Gallbladder (tissue), 1 donor: ENCODE measurements around a stretch of chr2.

- PRO-cap, result no peak
Observed at GRCh38 chr2:172426760-172427078, 667 bp upstream of the ITGA6 start.

GRCh38 chr2:172492084-172492400, 63.8 kb upstream of the PDK1 start:
- PRO-cap, result no peak

GRCh38 chr2:173044018-173044535, 31.6 kb upstream of the MAP3K20 start:
- PRO-cap, result no peak

DNA sequence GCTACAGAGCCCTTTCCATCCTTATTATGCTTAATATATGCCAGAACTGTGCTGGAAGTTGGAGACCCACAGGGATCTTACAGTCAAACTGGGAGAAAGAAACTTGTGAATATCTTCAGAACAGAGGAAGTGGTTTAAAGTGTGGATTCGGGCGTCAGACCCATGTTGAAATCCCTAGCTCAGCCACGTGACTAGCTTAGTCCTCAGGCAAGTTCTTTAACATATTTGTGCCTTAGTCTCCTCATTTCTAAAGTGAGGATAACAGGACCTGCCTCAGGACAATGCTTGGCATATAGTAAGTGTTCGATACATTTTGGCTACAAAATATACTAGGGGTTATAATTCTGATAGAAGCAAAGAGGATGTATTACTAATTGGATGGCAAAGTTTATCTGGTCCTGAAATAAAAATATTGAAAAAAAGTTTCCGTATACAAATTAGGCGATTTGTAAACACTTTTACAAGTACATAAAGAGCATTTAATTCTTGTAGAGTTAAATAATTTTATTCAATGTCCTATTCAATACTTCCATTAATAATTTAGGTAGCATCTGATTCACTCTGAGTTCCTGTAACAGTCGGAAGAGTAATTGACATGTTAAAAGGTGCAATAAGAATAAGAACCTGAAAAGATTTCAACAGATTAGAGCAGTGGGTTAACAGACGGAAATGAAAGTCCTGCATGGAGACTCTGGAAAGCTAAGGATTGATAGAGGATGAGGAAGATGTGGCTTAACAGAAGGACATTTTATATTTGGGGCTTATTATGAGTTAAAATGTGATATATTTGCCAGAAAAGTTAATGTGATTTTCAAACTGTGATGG, 59.3 kb downstream of the MAP3K20 start:
- PRO-cap, result no peak

DNA sequence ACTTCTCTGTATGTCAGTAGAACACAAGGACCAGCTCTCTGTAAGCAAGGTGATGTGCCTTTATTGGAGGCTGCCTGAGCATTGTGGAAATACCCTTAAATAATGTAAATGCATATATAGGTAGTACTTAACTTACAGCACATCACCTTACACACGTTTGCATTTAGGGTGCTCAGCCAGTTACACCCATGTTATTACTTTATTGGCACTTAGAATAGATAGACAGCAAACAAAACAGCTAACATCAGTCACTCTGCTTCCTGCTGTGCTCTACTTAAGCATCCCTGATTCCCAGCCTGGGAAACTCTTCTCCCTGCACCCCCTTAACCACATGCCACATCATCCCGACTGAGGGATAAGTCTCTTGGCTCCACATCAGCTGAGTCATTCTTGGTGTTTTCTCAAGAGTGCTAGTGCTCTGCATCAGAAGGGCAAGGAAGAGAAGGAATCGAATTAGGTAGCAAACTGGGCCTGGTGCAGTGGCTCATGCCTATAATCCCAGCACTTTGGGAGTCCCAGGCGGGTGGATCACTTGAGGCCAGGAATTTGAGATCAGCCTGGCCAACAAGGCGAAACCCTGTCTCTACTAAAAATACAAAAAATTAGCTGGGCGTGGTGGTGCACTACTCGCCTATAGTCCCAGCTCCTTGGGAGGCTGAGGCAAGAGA, 108.6 kb downstream of the MAP3K20 start:
- PRO-cap, result no peak

DNA sequence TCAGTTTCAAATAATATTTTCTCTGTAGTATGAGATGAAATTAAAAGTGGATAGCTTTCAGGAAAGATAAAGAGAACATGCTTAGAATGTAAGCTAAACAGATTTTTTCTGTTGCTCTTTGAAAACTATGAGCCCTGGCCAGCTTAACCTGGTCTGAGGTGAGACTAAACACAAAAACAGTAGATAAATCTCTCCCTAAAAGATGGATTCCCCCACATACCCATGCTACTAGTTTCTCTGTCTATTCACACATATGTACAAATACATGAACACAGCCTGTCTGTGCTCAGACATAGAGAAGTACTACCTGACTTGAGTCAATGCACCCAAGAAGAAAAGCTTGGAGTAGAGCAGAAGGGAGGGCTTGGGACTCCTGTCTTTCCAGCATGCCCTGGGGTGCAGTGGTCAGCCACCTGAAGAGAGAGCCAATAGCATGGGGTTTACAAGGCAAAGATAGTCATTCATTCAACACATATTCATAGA, 131.1 kb upstream of the CDCA7 start:
- PRO-cap, result no peak

DNA sequence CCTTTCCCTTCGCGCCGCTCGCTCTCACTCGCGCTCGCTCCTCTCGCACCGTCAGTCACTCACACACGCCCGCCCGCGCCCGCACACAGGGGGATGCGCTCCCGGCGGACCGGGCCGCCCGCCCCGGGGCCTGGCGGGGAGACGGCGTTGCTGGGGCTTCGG, 469 bp downstream of the SP3 start:
- PRO-cap, result bidirectional peak, plus-strand start at position 27 of the sequence, minus-strand start outside the sequence

GRCh38 chr2:174012612-174013274, 47.6 kb upstream of the SP3 start:
- PRO-cap, result unidirectional peak, plus-strand start at chr2:174012803; unidirectional peak, plus-strand start at chr2:174012881; bidirectional peak, plus-strand start at chr2:174013215, minus-strand start at chr2:174013030

GRCh38 chr2:174335590-174336226, 954 bp downstream of the SP9 start:
- PRO-cap, result no peak

GRCh38 chr2:174348555-174349023, 13.8 kb downstream of the SP9 start:
- PRO-cap, result no peak

GRCh38 chr2:174398078-174398757, 2.7 kb downstream of the SCRN3 start:
- PRO-cap, result no peak

- PRO-cap, result no peak
Observed at GRCh38 chr2:174596890-174597494, 612 bp downstream of the WIPF1 start.

DNA sequence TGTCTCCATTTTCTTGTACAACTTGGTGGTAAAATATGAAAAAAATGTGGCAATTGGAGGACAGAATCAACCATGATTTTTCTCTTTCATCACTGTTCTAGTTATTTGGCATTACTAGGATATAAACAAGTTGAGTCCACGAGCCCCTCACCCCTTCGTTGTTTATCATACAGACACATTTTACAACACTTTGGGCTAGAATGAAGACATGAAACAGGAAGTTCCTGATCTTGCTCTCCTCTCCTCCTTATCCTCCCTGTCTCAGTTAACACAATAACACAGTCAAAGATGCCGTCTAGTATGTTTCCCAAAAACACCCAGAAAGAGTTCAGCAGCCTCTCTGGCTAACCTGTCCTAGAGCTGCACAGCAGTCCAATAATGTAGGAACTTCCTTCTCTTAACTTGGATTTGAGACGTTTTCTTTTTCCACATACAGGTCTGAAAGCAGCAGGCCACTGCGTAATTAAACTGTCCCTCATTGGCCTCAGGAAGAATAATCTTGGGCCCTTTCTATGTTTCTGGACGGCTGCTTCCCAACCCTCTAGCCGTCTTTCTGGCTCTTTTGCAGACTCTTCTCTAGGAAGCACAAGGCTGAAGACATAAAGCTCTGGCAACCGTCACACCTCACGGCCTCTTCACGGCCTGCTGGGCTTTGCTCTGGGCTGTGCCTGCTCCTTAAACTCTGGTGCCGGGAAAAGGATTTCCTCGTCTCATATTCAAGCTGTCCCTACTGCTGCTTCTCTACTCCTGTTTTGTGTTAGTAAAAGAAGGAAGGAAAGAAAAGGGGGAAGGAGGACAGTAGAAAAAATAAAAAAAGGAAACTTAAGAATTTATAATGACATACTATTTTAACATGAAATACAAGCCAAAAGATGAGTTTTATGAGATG, 35.8 kb upstream of the WIPF1 start:
- PRO-cap, result no peak

DNA sequence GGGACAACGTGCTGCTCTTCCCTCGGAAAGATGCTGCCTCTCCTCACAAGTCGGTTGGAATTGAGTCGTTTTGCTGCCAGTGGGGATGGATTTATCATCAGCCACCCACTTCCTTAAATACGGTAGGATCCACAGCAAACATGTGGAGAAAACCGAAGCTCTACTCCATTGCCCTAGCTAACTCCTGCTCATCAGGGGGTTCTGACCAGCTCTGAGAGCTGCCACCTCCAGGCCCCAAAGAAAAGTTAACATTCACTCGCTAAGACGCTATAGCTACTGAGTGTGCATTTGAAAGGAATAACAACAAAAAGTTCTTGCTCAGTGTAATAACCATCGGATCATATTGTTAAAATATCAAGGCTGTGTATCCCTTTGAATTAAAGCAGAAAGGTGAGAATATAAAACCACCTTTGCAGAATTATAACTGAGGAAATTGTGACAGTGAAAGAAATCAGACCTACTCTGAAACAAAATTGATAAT, 80.8 kb downstream of the CHRNA1 start:
- PRO-cap, result no peak

DNA sequence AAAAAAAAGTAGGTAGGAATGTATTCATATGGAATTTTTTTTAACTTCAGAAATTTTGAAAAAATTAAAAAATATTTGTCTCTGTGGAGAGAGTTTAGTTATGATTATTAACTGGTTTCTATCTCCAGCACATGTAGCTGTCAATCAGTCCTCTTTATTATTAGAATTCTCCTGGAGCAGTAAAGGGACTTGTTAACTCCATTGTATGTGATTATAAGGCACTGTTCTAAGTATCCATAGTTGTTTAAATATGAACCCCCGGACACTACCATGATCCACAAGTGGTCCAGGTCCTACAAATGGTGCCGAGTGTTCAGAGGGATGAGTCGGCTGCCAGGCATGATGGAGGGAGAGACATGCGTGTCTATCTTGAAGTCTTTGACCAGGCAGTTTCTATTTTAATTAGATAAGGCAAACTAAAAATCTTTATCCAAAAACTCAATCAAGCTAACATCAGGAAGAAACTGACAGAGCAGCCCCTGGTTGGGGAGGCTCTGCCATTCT, 468 bp downstream of the CHRNA1 start:
- PRO-cap, result no peak

DNA sequence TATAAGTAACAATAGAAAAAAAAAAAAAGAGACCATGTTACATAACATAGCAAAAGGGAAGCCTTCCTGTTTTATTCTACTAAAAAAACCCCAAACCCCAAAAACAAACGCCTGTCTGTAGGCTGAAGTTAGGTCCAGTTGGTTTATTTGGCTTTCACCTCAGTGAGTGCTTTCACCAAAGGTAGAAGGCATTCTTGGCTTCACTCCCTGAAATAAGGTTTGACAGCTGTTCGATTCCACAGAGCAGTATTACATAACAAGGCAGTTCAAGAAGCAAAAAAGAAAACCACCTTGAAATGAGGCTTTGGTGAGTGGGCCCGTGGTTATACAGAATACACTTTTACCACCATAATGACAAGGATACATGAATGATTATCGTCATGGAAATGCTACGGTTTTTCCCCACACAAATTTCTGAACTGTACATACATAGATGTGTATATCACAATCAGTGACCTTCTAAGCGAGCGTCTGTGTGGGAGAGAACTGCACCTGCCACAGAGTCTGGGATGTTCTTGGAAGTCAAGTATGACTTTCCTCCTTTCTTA, 80.0 kb upstream of the CHRNA1 start:
- PRO-cap, result no peak

DNA sequence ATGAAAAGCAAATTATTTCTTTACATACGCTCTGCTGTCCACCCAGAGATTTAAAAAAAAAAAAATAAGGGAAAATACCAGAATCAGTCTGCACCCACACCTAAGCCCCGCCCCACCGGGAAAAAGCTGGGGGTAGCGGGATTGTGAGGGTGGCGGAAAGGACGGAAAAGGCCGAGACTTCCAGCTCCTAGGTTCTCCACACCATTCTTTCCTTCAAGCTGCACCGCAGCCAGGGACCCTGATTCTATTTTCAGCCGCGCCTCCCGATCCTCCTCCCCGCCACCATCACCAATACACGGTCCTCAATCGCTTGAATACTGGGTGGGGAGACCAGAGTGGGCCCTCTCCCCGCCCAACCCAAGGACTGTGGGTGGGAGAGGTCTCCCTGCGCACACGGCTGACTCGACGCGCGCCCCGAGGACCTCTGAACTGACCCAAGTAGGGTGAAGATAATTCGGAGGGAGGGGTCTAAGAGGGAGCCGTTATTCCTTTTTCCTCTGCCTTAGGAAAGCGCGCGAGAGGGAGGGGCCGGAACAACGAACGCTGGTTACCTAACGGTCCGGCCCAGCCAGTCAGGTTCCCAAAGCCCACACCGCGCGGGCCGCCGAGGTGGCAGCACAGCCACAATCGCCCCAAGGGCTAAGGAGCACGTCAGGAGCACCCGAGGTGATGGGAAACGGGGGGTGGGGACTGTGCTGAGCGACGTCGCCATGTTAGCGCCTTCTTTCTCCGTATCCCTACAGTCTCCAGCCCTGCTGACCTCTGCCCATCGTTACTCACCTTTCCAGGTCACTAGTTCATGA, 532 bp downstream of the ATF2 start:
- PRO-cap, result unidirectional peak, plus-strand start at position 141 of the sequence; bidirectional peak, plus-strand start at position 590 of the sequence, minus-strand start at position 641 of the sequence

DNA sequence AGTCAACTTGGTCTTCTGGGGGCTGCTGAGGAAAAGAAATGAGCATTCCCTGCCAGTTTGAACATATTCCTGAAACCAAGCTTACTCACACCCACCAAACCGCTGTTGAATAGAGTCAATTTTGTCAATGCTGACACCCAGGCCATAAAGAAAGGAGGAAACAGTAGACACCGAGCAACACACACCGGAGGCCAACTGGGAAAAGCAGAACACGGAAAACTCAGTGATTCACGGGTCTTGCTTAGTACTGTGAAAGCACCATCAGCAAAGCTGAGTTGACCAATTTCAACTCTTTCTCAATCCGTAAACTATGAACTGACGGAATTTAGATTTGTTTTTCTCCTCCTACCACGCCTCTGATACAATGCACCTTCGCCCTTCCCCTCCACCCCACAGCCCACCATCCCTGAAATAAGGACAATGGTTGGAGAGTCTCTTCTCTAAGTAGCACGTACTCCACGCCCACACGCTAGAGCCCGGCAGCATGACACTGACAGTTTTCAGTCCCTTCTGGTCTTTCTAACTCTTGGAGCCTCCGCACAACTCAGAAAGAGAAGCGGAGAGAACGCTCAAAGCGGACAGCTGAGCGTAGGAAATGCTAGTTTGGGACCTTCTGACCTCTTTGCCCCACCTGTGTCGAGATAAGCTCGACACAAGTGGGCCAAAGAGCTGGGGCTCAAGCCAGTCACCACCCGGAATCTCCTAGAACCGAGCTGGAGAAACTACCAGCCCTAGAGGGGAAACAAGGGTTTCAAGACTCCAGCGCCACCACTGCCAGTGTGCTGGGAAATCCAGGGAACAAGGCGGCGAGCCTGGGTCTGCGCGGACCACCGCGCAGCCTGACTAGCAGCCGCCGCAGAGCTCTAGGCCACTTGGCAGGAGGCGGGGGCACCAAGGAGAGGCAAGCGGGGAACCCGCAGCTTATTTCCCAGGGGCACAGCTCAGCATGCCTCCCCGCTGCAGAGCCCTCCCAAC, 618 bp downstream of the LNPK start:
- PRO-cap, result unidirectional peak, plus-strand start at position 503 of the sequence

- PRO-cap, result no peak
Observed at GRCh38 chr2:176002591-176003177, 617 bp upstream of the LNPK start.

GRCh38 chr2:176111244-176111785, 4.2 kb downstream of the HOXD11 start:
- PRO-cap, result no peak